ENCODE measurements around the gene SMPDL3B.

DNA sequence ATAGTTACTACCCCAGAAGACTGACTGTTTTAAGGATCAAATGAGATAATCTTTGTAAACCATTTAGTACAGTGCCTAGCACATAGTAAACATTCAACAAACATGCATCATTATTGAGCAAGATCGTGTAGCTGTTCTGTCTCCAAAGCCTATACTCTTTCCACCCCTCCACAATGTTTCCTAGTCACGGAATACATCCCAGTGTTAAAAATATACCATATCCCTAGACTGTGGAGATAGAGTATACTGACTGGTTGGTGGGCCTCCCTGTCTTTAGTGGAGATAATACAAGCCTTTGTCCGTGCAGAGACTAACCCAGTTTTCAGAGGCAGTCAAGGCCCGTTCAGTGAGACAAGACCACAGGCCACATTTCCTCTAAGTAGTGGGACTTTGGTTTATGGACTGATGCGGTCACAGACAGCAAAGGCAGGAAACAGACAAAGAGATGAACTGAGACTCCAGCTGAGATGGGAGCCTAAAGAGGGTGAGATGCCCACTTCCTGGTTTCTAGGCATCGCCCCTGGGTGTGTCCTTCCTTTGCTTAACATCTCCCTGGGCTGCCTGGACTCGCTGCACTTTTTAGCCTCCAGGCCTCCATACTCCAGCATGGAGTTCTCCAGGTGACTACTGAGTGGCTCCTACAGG is 14.7 kb downstream of the THEMIS2 start:
- RRBS: no CpG with 5 or more reads among the region's 7 CpGs

- RRBS: 7% methylated on average over 2 of the region's 23 CpGs
Observed at GRCh38 chr1:27934705-27935811, at the start of gene SMPDL3B. SMPDL3B (plus strand) TSS chr1:27935000.

- RRBS: no CpG with 5 or more reads among the region's 15 CpGs
Observed at GRCh38 chr1:28135292-28136148, 41.0 kb downstream of the PTAFR start.

DNA sequence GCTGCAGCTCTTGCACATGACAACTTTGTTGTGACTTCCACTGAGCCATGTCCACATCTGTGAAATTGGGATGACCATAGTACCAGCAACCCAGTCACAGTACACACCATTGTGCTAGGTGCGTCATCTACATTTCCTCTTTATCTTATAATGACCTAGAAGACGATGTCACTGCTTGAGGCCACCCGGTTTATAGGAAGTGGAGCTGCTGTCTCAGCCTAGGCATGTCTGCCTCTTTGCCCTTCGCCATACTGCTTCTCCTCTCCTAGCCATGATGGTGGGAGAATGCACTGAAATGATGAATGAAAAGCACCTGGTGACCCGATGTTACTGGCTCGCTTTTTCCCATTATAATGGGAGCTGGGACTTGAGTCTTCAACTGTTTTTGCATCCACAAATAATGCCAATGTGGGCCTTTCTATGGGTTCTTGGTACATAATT is 13.6 kb upstream of the MED18 start:
- RRBS: no CpG with 5 or more reads among the region's 6 CpGs

DNA sequence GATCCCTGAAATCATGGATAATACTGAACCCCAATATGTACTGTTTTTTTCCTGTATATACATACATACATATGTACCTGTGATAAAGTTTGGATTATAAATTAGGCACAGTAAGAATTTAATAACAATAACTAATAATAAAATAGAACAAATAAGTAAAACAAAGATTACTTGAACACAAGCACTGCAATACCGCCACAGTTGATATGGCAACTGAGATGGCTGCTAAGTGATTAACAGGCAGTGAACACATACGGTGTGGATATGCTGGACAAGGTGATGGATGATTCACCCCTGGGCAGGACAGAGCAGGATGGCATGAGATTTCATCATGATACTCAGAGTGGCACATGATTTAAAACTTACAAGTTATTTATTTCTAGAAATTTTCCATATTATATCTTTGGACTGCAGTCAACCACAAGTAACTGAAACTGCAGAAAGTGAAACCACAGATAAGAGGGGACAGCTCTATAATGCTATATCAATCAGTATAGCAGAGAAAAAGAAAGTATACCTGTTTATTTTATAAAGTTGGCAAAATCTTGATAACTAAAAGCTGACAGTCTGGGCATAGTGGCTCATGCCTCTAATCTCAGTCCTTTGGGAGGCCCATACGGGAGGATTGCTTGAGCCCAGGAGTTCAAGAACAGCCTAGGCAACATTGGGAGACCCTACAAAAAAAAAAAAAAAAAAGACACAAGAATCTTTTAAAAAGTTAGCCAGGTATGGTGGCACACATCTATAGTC is 47.9 kb downstream of the PHACTR4 start:
- RRBS: no CpG with 5 or more reads among the region's 3 CpGs

DNA sequence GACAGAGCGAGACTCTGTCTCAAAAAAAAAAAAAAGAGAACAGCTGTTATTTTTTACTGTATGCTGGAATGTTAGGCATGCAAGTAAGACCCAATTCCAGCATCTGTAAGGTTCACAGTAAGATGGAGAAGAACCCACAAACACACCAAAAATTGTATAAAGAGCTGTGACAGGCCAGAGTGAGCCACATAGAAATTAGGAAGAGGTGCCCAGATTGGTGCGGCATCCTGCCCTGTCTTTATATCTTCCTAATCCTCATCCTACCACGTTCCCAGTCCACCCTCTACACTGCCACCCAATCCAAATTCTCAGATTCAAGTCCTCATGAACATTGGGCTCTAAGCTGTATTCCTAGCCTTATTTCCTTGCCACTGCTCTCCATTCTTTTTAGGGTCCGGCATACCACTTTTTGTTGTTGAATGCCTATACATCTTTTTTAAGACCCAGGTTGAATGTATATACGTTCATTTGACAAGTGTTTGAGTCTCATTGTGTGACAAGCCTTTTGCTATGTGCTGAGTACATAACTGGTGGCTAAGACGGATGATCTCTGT is 1.2 kb upstream of the TAF12 start:
- RRBS: no CpG with 5 or more reads among the region's 6 CpGs

GRCh38 chr1:28812978-28813445 is 1.0 kb downstream of the OPRD1 start:
- RRBS: 5% methylated on average over 6 of the region's 18 CpGs

- RRBS: no CpG with 5 or more reads among the region's 4 CpGs
Observed at GRCh38 chr1:29043581-29043888, 80.2 kb downstream of the TMEM200B start.

DNA sequence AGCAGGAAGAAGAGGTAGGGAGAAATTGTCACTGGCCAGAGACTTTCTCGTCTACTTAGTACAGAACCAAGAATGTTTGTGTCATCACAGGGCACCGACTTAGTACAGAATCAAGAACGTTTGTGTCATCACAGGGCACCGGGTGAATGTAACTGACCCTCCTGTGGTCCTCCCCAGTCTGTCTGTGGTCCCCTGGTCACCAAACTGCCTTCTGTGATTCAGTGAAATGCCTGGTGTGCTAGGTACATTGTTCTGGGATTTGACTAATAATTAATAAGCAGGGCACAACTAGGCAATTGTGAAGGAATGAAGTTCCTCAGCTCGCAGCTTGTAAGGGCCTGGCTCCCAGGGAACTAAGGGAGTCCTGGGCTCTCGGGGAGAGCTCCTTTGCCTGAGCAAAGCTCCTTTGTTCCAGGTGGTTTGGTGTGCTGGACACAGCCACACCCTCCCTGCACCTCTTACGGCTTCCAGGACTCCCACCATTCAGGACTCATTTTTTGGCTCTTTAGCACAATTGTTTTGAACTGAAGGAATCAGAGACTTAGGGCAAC is 7.2 kb downstream of the MECR start:
- RRBS: no CpG with 5 or more reads among the region's 7 CpGs

DNA sequence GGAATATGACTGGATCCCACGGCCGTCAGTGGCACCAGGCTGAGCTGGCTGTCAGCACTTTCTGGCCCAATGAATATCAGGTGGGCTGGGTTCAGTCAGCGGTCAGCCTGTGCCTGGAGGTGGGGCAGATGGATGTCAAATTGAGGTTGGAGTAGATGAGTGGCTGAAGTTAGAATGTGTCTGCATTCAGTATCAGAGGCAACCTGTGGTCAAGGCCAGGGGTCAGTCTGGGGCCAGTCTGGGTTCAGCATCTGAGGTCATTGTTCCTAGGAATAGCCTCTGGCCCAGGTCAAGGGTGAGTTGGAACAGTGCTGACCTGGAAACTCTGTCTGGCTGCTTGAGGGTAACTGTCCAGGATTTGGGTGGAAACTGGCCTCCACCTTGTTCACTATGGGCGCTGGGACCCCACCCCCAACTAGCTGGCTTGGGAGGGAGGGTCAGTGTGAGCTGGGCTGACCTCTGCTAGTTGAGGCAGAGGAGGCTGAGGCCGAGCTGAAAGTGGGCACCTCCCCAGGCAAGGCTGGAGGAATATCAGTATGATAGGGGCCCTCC is 22.5 kb downstream of the PTPRU start:
- RRBS: no CpG with 5 or more reads among the region's 5 CpGs

DNA sequence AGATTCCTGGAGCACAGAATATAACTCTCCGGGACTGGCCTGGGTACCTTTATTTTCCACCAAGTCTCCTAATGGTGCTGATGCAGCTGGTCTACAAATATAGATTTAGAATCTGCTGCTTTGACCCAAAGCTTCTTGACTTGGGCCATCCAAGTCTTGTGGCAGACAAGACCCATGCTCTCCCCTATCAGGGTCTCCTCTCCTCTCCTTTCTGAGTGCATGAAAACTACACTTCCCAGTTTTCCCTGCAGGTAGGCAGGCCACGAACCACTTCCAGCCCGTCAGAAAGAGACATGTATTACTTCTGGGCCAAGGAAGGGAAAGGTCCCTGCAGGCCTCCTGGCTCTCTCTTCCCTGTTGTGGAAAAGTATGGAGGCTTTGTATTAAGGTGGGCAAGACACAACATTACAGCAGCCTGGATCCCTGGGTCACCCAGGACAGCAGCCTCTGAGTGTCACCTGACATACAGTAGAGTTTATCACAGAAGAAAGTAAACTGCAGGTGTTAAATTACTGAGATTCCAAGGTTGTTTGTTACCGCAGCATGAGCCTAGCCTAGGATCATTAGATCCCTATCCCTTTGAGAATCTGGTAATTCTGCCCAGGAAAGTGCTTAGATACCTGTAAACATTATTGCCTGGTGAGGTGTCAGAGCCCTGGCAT is 717.4 kb downstream of the MATN1 start:
- RRBS: no CpG with 5 or more reads among the region's 4 CpGs

DNA sequence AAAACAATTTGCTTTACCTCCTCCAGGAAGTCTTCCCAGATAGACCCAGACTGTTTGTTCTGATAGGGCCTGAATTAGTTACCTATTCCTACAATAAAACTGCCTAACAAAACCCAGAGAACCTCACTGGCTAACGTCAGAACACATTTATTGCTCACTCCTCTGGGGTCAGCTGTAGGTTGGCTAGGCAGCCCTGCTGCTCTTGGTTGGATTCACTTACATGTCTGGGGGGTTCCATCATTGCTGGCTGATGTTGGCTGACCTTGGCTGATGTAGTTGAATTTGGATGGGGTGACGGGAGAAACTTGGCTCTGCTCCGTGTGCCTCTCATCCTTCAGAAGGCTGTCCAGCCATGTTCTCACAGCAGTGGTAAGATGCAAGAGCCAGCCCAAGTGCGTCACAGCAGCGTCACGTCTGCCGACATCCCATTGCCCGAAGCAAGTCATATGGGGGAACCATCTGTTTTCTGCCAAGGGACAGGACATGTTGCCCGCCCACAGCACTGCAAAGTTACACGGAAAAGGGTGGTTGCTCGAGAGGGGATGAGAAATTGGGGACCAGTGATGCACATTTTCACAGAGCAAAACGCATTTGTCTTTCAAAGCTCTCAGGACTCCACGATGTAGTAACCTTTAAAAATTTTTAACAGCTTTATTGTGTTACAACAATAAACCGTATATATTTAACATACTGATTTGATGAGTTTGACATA is 613.5 kb downstream of the MATN1 start:
- RRBS: no CpG with 5 or more reads among the region's 14 CpGs

DNA sequence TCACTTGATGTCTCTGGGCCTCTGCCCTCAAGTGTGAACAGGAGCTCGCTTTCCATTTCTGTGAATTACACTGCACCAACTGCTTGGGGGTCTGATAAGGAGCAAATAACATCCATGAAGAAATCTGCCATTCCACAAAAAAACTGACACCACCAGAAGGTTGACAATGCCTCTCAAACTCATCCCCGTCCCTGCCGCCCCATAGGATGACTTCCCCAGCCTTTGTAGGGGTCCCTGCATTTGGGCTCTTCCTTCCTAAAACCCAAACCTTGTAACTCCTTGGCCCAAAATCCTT is 7.5 kb upstream of the MATN1 start:
- RRBS: no CpG with 5 or more reads among the region's 3 CpGs

DNA sequence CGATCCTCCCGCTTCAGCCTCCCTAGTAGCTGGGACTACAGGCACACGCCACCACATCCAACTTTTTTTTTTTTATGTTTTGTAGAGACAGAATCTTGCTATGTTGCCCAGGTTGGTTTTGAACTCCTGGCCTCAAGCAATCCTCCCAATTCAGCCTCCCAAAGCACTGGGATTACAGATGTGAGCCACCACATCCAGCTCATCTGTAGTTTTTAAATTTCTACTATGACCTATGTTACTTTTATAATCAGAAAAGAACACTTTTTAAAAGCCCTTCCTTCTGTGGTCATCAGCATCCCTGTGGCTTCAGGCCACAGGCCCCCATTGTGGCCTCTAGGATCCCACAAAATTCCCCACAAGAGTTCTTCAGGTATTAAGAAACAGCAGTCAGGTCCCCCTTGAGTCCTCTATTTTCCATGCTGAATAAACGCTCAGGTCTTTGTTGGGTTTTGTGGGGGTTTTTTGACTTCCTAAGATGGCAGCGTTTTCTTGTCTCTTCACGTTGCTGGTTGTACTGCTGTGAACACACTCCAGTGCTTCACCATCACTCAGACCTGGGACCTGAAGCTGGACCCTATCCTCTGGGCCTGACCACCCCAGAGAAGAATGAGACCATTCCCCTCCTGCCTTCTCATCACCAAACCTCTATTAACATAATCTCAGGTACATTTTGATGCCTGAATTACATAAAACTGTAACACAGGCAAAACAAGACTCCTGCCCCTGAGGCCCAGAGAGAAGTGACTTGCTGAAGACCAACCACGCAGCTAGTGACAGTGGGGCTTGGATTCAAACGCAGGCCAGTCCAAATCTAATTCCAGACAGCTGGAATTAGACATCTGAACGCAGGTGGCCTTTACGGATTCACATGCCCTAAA is 13.4 kb upstream of the MATN1 start:
- RRBS: no CpG with 5 or more reads among the region's 10 CpGs

DNA sequence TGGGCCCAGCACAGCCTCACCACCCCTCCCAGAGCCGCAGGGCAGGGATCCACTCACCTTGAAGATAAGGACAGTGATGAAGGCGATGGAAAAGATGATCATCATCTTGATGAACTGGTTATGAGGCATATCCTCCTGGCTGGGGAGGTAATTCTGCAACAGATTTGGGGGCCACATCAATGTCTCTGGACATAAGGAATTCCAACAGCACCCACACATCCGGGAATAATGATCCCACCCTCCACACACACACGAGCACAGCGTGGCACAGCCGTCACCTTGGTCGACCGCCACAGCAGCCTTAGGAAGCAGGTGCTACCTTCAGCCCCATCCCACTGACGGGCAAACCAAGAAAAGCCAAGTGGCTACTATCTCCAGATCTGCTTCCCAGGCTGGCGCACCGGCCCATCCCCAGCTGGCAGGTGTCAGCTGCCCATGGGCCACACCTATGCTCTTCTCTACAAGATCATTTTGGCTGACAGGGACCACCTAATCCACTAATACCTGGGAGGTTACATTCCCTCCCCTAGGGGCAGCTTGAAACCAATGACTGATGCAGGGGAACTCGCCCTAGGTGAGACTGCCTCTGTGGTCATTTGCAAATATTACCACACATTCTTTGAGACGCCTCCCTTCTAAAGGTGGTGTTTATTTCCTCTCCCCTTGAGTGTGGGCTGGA is 14.3 kb upstream of the MATN1 start:
- RRBS: no CpG with 5 or more reads among the region's 13 CpGs

DNA sequence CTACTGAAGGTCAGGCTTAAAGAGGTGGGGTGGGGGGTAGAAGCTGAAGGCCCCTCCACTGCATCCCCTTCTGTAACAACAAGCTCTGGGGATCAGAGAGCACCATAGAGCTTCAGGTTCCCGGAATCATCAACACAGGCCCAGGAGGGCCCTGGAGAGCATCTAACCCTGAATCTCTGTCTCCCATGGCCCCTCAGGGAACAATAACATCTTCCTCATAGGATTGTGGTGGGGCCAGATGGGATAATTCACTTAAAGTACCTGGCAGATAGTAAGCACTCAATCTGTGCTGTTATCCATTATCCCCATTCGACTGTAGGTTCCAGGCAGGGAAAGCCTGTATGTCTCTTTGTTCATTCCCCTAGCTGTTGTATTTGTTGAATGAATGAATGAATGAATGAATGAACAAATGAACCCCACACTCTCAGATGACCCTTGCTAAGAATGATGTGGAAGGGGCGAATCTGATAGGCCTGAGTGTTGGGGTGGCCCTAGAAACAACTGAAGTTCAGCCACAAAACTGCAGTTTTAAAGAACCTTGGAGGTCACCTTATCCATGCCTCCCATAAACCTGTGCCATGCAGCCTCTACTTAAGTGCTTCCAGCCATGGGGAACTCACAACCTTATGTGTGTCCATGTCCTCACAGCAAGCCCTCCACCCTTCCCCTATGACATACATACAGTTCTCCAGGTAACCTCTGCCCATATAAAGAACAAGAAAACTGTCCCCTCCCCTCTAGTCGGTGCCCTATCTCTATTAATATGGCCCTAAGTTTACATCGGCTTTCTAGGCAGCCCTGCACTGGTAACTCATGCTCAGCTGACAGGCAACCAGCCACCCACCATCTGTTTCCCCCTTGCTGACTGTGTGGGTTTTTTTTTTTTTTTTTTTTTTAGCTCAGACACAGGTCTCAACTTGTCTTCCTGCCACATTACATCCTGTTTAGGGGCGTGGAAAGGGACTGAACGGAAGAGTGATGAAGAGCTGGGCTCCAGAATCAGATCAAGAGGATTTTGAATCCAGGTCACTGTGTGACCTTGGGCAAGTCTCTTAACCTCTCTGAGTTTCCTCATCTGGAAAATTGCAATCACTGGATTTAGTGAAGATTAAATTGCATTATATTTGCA is 14.3 kb downstream of the LAPTM5 start:
- RRBS: no CpG with 5 or more reads among the region's 7 CpGs

GRCh38 chr1:30798299-30799174 is 41.0 kb upstream of the LAPTM5 start:
- RRBS: 32% methylated on average over 2 of the region's 10 CpGs

GRCh38 chr1:30854111-30854481 is 54.5 kb downstream of the SDC3 start:
- RRBS: no CpG with 5 or more reads among the region's 7 CpGs

DNA sequence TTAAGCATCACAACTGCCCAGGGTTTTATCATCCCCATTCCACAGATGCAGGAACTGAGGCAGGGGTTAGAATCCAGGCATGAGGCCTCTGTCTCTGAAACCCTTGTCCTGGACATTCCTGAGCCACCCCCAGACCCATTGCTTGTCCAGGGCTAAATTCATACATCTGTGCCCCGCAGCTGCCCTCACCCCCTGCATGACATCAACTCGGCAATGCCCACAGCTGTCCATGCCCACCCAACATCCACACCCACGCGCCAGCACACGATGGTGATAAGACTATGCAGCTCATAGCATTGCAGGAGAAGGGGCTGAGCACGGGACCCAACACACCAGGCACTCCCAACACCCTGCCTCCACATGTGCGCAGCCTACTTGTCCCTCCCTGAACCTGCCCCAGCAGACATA is 26.8 kb downstream of the SDC3 start:
- RRBS: no CpG with 5 or more reads among the region's 7 CpGs

DNA sequence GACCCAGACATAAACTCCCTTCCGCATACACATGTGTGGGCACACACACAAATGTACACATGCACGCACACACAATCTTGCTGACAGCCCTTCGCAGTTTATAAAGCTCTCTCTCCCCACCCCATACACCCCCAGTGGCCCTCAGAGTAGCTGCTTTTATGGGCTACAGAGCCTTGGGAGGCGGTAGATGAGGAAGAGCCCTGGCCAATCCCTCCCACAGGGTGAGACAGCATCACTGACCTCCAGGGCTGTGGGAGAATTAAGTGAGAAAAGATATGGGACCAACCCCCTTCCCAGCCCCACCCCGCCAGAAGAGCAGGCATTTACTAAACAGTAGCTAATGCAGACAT is 5.2 kb downstream of the SDC3 start:
- RRBS: no CpG with 5 or more reads among the region's 5 CpGs

All from UCH-1 (cell line).